Gastroesophageal sphincter (tissue), 4 donors: ENCODE measurements around the genes SUCLG1 and TMSB10.

DNA sequence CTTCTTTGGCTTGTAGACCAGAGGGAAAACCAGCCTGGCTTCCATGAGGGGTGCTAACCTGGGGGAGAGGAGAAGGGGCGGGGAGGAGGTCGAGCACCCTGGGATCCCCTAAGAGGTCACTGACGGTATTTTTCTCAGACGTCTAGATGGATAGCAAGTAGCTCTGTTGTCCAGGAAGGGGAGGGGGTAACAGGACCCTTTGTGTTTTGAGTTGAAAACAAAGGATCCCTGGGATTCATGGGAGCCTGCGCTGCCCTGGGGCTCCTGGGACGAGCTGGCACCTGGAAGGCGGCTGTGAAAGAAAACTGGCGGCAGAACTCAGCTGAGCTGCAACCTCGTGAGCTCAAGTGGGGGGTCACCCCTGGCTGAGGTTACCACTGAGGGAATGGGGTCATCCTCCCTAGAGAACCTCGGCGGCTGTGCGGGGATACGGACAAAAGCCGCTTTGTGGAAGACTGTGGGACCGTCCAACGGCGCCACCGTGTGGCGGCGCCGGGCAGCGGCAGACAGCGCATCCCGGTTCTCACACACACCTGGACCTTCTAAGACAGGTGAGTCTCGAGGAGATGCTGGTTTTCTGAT lies 37.7 kb upstream of the MRPL19 start:
- PRO-cap: no peak
- RAMPAGE, long total RNA, 4 experiments: no peak in any of the 4 experiments

- PRO-cap: no peak
- RAMPAGE, long total RNA, 4 experiments: no peak in any of the 4 experiments
These were observed 31.4 kb downstream of the GCFC2 start for GRCh38 chr2:75679251-75679684.

GRCh38 chr2:75709032-75709669 lies 1.6 kb downstream of the GCFC2 start:
- PRO-cap: no peak
- RAMPAGE, long total RNA, 4 experiments: no peak in any of the 4 experiments

DNA sequence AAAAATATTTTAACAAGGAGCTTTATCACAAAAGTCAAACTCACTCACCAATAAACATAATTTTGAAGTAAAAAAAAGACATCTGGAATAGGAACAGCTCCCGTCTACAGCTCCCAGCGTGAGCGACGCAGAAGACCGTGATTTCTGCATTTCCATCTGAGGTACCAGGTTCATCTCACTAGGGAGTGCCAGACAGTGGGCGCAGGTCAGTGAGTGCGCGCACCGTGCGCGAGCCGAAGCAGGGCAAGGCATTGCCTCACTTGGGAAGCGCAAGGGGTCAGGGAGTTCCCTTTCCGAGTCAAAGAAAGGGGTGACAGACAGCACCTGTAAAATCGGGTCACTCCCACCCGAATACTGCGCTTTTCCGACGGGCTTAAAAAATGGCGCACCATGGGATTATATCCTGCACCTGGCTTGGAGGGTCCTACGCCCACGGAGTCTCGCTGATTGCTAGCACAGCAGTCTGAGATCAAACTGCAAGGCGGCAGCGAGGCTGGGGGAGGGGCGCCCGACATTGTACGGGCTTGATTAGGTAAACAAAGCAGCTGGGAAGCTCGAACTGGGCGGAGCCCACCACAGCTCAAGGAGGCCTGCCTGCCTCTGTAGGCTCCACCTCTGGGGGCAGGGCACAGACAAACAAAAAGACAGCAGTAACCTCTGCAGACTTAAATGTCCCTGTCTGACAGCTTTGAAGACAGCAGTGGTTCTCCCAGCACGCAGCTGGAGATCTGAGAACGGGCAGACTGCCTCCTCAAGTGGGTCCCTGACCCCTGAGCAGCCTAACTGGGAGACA lies 231.7 kb upstream of the LRRTM4 start:
- PRO-cap: no peak
- RAMPAGE, long total RNA, 4 experiments: no peak in any of the 4 experiments

GRCh38 chr2:78260073-78260348 lies 737.8 kb upstream of the LRRTM4 start:
- PRO-cap: no peak
- RAMPAGE, long total RNA, 4 experiments: no peak in any of the 4 experiments

GRCh38 chr2:78541585-78542434 lies 483.7 kb upstream of the REG3G start:
- PRO-cap: no peak
- RAMPAGE, long total RNA, 4 experiments: no peak in any of the 4 experiments

DNA sequence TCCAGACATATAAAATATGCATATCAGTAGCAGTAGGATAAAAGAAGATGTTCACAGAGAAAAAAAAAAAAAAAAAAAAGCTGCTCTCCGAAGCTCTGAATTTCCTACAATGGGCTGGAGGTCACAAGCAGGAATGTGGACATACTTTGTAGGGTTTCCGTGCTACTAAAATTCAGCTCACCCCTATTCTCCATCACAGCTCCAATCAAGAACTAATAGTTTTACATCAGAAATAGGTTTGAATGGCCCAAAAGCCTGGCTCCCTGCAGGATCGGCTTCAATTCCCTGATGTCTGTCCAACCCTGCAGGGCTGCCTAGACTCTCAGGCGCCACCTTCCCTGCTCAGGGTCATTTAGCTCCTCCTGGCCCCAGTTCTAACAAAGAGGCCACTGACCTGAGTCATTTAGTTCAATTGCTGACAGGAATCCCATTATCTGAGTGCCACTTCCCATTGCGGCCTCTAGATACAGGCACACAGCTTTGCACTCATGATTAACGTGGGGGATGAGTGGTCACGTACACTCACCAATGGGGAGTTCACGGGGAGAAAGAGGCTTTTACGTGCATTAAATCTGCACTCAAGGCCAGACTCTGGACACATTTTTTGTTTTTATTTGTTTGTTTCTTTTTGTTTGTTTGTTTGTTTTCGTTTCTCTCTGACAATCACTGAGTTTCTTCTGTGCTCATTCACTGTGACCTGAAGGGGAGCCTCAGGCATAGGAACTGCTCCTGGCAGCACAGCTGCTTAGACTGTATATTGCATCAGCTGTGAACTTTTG lies 119.1 kb upstream of the CTNNA2 start:
- PRO-cap: no peak
- RAMPAGE, long total RNA, 4 experiments: no peak in any of the 4 experiments

DNA sequence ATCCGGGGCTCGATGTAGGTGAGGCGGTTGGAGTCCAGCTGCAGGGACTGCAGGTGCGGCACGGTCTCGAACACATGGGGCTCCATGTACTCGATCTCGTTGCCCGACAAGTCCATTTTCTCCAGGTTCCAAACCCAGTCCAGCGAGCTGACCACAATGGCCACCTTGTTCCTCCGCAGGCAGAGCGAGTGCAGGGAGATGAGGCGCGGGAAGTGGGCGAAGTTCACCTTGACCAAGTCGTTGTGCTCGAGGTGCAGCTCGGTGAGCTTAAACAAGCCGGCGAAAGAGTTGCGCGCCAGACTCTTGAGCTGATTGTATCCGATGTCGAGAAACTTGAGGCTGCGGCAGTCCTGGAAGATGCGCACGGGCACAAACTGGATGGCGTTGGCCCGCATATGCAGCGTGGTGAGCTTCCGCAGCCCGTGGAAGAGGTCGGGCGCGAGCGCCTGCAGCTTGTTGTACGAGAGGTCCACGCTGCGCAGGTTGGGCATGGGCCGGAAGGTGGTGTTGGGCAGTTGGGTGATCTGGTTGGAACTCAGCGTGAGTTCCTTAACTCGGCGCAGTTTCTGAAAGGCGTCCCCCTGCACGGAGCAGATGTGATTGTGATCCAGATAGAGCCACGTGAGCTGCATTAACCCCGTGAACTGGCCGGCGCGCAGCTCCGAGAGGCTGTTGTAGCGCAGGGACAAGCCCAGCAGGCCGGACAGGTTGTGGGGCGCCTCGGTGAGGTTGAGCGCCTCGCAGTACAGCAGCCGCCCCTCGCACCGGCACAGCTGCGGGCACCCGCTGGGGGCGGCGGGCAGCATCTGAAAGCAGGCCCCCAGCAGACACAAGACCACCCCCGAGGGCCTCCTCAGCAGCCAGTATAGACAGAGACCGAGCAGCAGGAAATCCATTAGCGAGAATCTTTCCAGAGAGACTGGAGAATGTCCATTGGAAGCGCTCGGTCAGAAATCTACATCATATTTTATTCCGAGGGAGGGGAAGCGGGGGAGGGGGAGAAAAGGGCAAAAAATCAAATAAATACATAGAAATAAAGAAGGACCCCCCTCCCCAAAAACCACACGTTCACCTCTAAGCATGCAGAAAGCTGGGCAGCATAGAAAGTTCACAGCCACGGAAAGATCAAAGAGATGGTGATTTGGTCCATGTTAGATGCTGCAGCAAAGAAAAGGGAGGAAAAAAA lies 1.2 kb downstream of the LRRTM1 start:
- PRO-cap: bidirectional peak, plus-strand start at position 702 of the sequence, minus-strand start at position 568 of the sequence
- RAMPAGE, long total RNA, 4 experiments: no peak in any of the 4 experiments

DNA sequence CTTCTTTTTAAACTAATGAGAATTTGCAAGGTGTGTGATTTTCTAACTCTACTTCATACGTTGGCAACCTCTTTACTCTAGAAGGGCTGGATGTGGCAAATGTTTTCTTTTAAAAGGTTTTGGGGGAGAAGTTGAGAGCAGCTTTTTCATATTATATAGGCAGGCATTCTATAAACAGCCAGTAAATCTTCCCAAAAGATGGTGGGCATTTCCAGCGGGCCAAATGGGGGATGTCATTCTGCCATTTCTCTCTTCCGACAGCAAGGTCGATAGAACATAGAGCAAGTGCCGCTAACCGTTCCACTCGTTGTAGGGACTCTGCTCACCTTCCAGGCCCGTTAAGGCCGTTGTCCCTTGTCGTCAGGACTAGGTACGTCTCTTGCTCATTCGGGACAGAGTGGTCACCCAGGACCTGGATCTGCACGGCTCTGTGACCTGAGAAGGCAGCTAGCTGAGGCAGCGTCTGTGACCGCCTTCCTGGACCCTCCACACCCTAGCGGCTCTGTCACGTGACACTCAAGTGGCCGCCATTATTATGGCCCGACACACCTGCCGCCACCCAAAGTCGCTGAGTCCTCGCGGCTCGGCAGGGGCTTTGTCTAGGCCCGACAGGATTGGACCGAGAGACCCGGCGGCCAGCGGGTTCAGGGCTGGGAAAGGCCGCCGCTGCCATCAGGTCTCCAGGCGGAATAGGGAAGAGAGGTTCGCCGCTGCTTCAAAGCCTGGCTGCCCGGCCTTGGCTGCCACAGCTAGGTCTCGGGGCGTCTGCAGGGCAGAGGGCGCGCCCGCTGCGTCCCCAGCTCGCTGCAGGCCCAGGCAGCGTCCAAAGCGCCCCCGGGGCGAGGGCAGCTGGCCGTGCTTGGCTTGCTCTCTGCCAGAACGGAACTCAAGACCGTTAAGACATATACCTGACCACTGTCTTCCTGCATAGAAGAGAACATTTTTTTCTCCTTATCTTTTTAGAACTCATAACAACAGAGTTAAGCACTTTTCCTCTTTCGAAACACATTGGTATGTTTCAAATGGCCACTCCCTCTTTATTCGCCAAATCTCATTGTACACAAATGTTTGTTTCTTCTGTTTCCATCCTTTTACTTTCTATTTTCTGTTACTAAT lies 1162.5 kb upstream of the LRRTM1 start:
- PRO-cap: no peak
- RAMPAGE, long total RNA, 4 experiments: no peak in any of the 4 experiments

DNA sequence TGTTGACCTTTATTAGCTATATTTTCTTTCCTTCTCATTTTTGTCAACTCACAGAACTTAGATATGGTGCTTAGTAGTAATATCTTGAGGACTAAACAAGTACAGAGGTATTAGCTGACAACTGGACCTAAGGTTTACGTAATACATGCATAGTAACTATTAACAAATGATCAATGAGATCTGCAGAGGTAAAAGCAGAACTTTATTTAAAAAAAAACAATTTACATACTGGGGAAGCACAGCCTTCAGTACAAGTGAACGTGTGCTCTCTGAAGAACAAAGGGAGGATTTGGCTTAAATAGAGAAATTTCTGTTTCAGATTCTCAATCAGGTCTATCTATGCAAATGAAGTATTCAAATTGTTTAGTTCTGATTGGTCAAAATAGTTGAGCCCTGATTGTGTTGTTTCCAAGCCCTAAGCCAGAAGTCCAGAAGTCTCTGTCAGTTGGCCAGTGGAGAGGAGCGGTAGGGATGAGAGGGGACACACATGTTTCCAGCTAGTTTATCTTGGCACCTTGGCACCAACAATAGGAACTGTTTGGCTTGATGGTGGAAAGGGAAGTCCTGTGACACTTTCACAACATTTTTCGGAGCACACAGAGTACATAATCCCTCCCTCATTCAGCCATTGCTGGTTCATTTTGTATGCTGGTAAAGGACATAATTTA lies 1661.8 kb downstream of the SUCLG1 start:
- PRO-cap: no peak
- RAMPAGE, long total RNA, 4 experiments: no peak in any of the 4 experiments

DNA sequence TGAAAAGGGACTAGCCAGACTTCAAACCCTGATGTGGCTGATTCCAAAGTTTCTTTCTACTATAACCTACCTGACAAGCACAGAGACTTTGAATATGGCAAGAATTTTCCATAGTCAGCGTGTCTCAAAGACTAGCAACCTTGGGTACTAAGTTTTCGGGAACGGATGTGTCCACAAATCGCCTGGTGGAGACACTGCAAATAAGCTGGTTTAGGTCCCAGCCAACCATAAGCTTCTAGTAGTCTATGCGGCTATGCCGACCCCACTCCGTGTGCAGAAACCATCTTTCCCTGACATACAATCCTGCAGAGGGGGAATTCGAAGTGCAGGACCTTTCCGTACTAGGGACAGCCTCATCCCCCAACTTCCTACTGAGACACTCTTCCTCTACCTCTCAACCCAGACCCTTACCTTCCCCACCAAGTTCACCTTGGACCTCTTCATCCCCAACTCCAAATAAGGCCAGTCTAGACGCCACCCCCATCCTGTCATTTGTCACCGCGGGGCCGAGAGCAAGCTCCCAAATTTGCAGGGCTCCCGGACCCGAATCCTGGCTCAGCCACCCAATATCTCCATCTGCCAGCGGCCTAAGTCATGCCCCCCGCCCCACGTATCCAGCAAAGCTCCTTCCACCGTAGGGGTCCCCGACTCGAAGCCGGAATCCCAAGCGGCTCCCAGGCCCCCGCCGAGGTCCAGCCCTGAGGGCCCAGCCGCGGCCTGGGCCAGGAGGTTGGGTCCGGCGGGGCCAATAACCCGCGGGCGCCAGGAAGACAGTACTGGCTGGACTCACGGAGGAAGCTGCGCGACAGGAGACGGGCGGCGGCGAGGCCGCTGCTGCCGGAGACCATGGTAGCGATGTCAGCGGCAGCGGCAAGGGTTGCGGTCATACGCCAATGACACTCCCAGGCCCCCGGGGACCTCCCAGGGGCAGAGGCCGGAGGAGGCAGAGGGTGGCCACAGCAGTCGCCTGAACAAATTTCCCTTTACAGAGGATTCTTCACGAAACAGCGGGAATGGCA lies at the start of gene SUCLG1:
TSS of gene SUCLG1 (minus strand) at position 898 of the 1,019 bp plus-strand sequence.
- PRO-cap: bidirectional peak, plus-strand start outside the sequence, minus-strand start at position 857 of the sequence
- RAMPAGE, long total RNA, 4 experiments: start-site peak on the minus strand in 3 of 4 experiments, centred at positions 870 to 873 of the sequence, 156 to 284 reads per replicate

DNA sequence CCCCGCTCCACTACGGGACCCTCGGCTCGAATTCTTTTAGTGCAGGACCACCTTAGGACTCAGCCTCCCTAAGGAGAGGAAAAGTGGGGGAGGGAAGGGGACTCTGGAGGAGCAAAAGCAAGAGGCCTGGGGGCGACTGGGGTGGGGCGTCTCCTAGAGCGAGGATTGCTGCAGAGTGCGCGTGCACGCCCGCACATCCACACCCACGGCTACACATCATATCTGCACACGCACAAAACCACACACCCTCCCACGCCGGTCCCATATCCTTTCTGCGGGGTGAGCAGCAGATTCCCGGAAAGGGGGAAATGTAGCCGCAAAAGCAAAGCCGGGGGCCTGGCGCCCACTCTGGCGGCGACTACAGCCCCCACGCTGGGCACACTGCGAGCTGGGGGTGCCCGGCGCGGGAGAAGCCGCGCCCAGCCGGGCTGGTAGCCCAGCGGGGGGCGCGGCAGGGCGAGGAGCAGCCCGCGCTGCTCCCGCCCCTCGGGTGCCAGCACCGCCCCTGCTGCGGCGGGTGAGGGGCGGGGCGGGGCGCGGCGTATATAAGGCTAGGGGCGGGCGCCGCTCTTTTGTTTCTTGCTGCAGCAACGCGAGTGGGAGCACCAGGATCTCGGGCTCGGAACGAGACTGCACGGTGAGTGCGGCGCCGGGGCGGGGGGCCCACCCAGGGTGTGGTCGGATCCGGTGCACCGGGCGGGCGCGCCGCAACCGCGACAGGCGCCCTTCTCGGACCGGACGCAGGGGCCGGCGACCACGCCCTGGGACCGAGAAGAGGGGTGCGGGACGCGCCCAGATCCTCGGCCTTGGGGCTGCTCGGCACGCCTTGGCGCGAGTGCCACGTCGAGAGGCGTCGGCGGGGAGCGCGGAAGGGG lies at the start of gene TMSB10:
TSS of gene TMSB10 (plus strand) at position 575 of the 875 bp plus-strand sequence.
- PRO-cap: bidirectional peak, plus-strand start at position 216 of the sequence, minus-strand start at position 167 of the sequence; bidirectional peak, plus-strand start at position 575 of the sequence, minus-strand start at position 360 of the sequence
- RAMPAGE, long total RNA, 4 experiments: start-site peak on the plus strand in 4 of 4 experiments, centred at positions 574 to 775 of the sequence, 307 to 10,935 reads per replicate

DNA sequence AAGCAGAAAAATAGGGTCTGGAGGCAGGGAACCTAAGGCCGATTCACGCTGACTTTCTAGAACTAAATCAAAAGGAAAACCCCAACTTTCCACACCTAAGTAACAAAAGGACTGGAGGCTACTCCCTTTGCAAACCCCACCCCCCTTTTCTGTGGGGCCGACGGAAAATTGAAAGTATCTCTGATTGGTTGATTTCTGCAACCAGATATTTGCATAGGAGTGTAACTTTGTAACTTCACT lies 19.2 kb downstream of the TMSB10 start:
- PRO-cap: unidirectional peak, minus-strand start at position 69 of the sequence
- RAMPAGE, long total RNA, 4 experiments: no peak in any of the 4 experiments

DNA sequence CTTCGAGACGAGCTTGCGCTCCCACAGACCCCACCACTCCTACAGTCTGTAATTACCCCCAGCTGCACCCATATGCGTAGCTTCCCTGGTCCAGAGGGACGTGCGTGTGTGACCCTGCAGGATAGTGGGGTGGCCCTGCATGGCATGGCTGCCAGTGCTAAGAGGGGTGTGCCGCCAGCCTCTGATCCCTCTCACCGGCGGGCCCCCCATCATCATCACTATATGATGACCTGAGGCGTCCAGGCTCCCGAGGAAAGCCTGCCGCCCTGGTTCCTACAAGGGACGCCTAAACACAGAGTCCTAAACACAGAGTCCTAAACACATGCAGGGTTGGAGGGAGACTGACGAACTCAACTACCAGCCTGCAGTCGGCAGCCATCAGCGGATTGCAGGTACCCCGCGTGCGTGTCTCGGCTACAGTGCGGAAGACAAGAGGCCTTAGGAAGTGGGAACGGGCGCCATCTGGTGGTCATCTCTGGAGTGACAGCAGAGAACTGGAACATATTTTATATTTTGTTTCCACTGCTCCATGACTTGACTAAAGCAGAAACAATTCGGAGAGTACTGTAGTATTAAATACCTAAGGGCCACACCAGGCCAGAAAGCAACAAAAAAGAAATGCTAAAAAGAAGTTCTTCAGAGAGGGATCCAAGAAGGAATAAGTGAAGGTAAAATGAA lies 21.4 kb downstream of the TMSB10 start:
- PRO-cap: unidirectional peak, minus-strand start at position 388 of the sequence
- RAMPAGE, long total RNA, 4 experiments: no peak in any of the 4 experiments

DNA sequence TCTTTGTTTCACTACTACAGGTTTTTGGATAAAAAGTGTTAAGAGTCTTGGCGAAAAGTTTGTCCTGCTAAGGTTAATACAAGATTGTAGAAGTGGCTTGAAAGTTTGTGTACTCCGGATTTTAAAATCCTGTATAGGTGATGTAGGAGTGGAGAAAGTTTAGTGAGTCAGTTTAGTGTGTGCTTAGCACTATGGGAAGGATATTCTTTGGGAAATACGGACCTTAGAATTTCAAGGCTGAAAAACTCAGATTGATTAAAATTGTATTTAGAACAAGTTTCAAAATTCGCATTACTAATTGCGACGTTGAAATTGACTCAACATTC lies 1.5 kb downstream of the KCMF1 start:
- PRO-cap: no peak
- RAMPAGE, long total RNA, 4 experiments: no peak in any of the 4 experiments

DNA sequence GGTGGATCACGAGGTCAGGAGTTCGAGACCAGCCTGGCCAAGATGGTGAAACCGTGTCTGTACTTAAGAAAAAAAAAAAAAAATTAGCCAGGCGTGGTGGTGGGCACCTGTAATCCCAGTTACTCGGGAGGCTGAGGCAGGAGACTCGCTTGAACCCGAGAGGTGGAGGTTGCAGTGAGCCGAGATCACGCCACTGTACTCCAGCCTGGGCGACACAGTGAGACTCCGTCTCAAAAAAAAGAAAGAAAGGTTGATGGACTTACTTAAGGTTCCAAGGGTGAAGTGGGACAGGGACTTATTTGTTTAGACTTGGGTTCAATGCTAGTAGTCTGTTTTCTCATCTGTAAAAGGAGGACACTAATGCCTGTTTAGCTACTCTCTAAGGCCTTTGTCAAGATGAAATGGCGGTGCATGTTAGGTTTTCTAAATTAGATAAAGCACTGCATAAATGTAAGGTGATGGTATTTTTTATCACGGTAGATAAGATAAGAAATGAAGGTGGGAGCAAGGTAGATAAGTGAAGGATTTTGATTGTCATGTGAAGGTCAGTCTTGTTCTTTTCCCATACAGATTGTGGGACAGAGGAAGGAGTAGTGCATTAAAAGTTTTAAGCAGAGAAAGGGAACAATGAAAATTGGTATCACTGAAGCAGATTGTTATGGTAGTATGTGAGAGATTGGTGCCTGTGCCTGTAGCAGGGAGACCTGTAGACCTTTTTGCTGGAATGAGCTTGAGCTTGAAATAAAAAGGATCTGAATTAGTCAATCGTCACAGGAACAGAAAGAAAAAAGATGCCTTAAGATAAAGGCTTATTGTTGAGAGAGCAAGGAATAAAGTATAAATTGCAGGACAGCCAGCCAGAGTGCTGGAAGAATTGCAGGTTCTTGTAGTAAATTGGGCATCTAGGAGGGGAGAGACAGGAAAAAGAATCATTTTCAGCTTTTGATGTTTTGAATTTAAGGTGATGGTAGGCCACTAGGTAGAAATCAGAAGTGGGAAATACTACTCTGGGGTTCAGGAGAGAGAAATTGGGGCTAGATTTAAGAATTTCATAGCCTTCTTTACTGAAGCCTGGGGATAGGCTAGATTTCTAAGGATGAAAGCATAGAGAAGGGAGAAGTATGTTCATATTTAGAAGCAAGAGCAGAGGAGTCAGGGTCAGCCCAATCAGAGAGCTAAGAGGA lies 16.1 kb downstream of the KCMF1 start:
- PRO-cap: no peak
- RAMPAGE, long total RNA, 4 experiments: start-site peak on the plus strand in 1 of 4 experiments, centred at position 675 of the sequence, 18 reads per replicate

DNA sequence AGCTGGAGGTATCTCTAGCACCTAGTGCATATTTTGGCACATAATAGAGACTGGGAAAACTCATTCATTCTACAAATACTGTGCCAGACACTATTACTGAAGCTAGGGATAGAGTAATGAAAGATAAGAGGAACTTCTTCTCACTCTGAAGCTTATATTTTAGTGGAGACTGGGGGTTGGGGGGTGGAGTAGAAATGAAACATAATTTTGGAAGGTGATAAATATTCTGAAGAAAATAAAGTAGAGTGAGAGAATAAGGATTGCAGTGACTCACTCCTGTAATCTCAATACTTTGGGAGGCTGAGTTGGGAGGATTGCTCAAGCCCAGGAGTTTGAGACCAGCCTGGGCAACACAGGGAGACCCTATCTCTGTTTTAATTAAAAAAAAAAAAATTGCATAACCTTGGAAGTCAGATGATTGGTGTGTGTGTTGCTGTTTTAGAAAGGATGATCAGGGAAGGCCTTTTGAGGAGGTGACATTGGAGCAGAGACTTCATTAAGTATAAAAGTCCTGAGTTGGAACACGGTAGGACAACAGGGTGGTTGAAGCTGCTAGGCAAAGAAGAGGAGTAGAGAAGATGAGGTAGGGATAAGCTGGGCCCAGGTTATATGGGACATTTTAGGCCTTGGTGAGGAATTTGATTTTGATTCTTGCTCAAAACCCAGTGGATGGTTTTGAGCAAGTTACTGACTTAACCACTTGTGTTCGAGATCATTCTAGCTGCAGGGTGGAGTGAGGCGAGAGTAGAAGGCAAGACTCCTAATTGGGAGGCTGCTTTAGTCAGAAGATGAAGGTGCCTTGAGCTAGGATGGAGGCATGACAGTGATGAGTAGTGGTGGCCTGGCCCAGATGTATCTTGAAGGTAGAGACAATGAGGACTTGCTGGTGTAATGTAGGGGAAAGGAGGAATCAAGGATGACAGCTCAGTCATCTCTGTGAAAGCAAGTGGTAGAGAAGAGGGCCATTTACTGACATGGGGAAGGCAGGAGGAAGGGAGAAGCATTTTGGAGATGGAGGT lies 19.6 kb downstream of the KCMF1 start:
- PRO-cap: no peak
- RAMPAGE, long total RNA, 4 experiments: no peak in any of the 4 experiments

- PRO-cap: no peak
- RAMPAGE, long total RNA, 4 experiments: no peak in any of the 4 experiments
These were observed 80.0 kb upstream of the TCF7L1 start for GRCh38 chr2:85052955-85053852.

GRCh38 chr2:85231825-85232430 lies 95.9 kb downstream of the TGOLN2 start:
- PRO-cap: no peak
- RAMPAGE, long total RNA, 4 experiments: no peak in any of the 4 experiments

DNA sequence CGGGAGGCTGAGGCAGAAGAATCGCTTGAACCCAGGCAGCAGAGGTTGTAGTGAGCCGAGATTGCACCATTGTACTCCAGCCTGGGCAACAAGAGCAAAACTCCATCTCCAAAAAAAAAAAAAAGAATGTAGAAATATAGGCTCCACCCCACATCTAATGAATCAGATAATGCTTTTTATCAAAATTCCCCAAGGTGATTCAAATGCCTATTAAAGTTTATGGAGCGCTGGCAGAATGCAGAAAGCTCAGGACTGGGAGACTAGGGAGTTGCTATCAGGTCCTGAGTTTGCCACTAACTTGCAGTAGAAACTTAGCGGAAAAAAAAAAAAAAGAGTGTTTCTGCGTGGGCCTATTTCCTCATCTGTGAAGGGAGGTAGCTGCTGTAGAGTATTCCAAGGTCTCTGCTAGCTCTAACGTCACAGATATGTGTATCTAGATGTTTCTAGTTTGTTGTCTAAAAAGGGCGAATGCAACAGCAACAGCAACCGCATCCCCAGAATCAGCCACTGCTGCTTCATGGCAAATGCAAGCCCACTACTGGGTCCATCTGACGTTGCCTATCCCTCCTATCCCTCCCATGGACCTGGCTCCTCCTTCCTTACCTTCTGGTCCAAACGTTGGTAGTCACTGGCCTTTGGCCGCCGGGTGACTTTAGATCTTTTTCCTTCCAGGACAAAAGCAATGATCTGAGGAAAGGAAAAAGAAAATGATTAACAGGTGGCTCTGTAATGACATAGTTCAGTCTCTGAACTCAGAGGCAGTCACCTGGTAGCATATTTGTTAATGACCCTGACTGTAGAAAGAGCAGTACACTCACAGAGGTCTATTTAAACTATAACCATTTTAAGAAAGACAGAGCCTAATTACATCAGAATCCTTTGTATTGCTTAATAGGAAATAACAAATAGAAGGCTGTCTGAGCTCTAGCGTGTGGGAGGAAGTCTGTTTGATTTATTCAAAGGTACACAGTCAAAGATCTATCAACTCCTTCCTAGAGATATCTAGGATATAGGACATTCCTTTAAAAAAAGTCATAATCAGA lies 3.2 kb downstream of the TGOLN2 start:
- PRO-cap: no peak
- RAMPAGE, long total RNA, 4 experiments: no peak in any of the 4 experiments